Ureter (tissue), 1 donor: ENCODE data around the gene PTPN14.

GRCh38 chr1:212741610-212742242 lies 42.1 kb upstream of the BATF3 start:
- PRO-cap = no peak

DNA sequence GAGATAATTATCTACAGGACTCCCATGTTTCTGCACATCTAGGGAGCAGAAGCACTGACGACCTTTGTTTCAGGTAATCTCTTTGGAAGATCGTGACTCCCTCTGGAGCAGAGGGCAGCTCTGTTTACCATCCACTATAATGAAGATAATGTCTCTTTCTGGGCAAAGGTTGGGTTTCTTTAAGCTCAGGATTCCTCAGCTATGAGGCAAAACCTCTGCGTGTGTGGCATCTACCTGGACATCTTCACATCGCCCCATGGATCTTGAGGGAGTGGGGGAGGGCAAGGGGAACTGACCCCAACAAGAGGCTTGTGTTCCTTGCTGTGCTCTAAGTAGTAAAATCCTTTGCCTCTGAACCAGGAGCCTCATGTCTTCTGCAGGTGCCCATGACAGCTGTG lies 19.6 kb downstream of the SPATA45 start:
- PRO-cap = no peak

DNA sequence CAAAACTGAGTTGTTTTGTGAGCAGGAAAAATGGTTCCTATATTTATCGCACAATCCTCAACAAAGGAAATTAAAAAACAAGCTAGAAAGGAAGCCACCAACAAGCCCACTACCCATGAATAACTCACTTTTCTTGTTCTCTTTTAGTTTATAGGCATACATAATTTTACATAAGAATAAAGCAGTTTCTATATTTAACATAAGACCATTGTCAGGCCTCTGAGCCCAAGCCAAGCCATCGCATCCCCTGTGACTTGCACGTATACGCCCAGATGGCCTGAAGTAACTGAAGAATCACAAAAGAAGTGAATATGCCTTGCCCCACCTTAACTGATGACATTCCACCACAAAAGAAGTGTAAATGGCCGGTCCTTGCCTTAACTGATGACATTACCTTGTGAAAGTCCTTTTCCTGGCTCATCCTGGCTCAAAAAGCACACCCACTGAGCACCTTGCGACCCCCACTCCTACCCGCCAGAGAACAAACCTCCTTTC lies 40.5 kb upstream of the VASH2 start:
- PRO-cap = no peak

GRCh38 chr1:212914156-212914455 lies 36.2 kb upstream of the VASH2 start:
- PRO-cap = no peak

DNA sequence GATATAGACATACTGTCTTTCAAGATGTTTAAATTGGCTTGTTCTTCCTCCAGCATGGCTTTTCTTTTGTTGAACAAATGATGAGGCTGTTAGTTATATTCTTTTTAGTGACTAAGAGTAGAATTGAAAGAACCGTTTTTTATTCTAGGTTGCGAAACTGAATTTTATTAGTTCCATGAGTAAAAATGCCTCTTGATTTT lies 112.3 kb downstream of the RPS6KC1 start:
- PRO-cap = no peak

DNA sequence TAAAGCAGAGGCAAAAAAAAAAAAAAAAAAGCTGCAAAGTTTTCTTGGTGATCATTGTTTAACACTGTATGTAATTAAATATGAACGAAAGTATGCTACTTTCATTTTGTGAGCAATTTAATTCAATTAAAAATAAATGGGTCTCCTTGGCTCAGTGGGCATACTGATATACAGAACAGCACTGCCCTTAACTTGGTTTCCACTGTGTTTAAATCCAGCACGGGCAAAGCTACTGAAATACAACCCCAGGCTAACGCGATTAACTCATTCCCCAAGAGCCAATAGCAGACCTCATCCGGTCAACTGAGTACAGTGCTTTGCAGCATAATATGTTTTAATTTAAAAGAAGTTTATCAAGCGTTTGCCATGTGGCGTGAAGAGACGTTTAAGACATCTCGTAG lies 118.5 kb downstream of the PROX1 start:
- PRO-cap = no peak

- PRO-cap = no peak
Measured at GRCh38 chr1:214331916-214332299, 50.9 kb downstream of the SMYD2 start.

DNA sequence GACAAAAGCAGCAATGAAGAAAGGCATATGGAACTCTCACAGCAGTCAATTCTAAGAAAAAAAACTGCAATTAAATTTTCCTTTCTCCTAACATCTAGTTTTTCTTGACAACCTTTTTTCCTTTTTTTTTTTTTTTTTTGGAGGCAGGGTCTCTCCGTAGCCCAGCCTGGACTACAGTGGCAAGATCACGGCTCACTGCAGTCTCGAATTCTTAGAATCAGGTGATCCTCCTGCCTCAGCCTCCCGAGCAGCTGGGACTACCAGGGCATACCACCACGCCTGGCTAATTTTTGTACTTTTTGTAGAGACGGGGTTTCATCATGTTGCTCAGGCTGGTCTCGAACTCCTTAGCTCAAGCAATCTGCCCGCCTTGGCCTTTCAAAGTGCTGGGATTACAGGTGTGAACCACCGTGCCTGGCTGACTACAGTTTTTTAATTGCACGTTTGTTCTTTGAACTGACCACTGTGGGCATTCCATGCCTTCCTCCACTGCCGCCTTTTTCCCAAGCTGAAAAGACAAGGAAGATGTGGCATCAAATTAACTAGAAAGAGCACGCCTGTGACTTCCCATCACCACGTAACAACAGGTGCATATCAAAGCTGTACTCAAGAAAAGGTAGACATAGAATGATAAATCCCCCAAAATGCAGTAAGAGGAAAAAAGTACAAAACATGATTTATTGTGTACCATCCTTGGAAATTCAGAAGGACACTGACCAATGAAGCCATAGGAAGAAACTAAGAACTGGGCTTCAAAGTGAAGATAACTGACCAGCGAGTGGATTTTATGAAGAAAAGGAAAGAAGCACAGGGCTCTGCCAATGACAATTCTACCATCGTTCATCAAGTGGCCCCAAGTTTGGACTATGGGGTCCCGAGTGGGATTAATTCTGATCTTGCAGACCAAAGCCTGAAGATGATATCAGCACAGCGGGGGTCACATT lies 75.2 kb downstream of the SMYD2 start:
- PRO-cap = no peak

DNA sequence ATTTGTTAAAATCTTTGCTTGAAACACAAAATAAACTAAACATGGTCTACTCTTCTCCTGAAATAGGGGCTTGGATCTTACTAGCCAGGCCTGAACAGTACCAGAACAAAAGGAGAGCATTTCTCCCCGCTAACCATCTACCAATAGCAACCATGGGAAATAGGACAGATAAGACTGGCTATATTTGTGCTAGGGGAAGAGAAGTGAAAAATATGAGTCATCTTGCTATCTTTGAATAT lies 81.1 kb downstream of the SMYD2 start:
- PRO-cap = no peak

DNA sequence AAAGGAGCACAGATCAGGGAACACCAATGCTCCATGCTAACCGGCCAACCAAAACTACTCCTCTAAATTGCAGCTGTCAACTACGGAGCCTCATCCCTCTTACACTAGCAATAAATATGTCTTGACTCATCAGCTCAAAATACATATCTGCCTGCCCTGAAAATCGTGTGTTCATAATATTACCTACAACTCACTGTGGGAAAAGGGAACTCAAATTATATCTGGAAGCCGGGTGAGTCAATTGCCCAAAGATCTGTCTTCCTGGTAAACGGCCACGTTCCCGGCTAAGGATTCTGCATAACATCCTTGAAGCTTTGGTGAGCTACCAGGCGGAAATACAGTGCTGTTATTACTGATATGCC lies 129.1 kb downstream of the PTPN14 start:
- PRO-cap = no peak

- PRO-cap = bidirectional peak, plus-strand start at chr1:214551907, minus-strand start at chr1:214551747
Measured at GRCh38 chr1:214551169-214552164, at the start of gene PTPN14. TSS of gene PTPN14 (minus strand) at chr1:214551602.

DNA sequence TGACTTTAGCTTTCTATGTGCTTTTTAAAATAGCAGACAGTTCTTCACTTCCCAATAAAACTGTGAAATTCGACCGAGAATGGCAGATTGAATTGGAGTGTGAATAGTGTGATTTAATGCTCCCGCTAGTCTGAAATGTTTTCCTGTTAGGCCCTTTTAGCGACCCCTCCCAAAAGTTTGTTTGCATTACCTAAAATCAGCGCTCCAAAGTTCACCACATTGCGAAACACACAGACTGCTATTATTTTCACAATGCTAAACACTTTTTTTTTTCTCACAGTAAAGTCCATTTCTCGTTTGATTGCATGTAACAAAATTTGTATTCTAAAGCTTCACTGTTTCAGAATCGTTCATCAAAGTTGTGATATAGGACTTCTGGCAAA lies 76.3 kb upstream of the USH2A start:
- PRO-cap = no peak

- PRO-cap = no peak
Measured at GRCh38 chr1:216905151-216905587, 181.9 kb upstream of the ESRRG start.

GRCh38 chr1:217139598-217140015 lies 416.4 kb upstream of the ESRRG start:
- PRO-cap = no peak

DNA sequence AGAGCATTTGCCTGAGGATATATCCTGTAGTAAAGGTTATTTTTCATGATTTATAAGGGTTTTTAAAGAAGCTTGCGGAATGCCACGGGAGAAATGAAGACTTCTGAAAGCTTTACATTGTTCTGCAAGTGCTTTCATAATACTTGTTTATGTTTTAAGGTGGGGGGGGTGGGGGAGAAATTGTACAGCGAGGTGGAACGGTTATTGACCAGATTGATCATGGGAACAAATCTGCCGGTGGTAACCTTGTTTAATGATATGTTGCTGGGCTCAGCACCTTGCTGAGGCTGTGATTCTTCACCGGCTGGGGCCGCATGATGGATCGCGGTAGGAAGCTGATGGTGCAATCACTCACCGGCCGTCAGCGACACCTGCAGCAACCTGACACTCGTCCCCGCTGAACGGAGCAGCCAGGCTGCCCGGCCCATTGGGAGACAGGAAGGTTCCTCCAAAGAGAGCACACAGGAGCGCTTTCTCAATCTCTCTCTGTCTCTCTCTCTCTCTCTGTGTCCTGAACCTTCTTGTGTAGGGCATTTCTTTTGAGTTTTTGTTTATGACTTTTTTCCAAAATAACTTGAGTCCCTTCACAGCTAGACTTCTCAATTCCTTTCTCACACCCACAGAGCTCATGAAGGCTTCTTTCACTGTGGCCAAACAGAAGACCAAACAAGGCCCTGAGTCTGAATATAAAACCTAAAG lies 128.5 kb upstream of the RRP15 start:
- PRO-cap = no peak

- PRO-cap = no peak
Measured at GRCh38 chr1:218357212-218357637, 12.1 kb downstream of the TGFB2 start.

GRCh38 chr1:218435661-218436263 lies 90.6 kb downstream of the TGFB2 start:
- PRO-cap = no peak

GRCh38 chr1:218459314-218459831 lies 114.2 kb downstream of the TGFB2 start:
- PRO-cap = no peak

DNA sequence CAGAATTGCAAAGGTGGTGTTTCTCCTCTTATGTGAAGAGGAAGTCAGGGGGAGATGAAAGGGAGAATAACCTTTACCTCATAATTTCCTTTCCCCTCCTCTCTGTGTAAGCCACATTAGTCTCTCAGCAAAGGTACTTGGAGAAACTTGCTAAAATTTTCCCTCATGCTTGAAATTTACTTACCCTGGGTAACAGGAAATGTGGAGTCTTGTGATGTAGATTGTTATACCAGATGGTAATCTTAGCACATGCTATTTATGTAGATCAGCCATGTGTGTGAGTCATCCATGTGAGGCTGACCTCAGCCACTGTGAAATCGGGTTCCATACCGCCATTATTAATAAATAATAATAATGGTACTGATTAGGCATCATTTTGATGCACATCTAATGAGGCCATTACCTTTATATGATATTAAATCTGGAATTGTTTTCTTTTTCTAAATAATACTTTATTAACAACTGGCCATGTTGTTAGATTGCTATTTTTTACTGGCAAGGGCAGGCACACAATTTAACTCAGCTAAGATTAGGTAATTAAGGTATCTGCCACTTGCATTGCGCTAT lies 128.5 kb downstream of the TGFB2 start:
- PRO-cap = no peak

DNA sequence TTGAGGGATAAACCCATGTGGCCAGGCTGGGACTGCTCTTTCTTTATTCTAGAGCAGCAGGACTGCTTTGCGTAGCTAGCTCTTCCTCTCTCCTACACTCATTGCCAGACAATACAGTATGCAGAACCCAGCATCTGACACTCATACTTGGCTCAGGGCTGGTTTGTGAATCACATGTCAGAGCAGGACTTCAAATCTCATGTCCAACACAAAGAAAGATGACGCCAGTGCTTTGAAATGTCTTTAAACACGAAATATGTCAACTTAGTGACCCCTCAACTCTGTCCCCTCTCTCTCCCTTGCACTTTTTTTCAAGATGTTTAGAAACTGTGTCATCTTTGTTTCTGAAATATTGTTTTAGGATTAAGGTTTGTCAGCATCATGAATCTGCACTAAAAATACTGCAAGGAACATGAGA lies 135.0 kb downstream of the TGFB2 start:
- PRO-cap = no peak